Sigmoid colon (tissue), 4 donors: ENCODE results near the gene FAM161A.

DNA sequence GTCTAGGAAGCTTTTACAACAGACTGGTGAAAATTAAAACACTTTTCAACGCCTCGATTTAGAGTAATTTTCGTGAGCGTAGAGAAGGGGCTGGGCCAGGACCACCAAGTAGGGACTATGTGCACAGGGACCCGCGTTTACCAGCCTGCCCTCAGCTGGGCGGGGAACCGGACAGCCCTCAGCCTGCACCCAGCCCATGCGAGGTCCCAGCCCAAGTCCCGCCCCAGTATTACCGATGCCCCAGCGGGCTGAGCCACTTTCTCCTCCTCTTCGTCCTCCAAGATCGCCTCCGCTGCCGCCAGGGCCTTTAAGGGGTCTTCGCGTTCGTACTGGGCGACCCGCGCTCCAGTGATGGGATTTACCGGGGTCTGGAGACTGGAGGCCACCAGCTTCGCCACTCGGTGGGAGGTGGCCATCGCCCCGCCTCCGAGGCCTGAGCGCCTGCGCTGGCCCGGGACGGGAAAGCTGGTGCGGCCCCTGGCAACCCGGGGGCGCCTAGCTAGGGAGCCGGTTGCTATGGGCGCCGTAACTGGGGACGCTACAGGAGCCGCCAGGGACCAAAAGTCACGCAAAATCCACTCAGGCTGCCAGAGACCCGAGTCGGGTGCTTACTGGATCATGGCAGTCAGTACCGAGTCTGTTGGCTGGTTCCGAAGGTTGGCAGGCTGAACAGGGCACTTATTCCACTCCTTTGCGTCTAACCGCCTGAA, at the start of gene FAM161A:
TSS of gene FAM161A (minus strand) at position 435 of the 710 bp plus-strand sequence.
- PRO-cap: no peak
- RAMPAGE, long total RNA, 4 experiments: start-site peak on the minus strand in 3 of 4 experiments, centred at positions 418 to 451 of the sequence, 27 to 34 reads per replicate

GRCh38 chr2:62053073-62053659, 142.7 kb upstream of the B3GNT2 start:
- PRO-cap: no peak
- RAMPAGE, long total RNA, 4 experiments: no peak in any of the 4 experiments

DNA sequence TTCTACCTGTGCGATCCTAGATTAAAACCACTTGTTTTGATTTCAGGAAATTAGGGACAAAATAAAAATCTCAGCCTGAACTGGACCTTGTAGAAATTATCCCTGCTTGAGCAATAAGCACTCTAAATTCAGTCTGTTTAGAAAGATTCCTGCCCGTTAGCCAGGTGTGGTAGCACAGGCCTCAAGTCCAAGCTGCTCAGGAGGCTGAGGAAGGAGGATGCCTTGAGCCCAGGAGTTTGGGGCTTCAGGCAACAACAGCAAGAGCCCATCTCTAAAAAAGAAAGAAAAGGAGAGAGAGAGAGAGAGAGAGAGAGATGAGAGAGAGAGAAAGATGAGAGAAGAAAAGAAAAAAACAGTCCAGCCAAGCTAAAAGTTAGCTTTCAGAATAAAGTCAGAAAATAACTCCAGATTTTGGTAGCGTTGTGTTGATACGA, 57.1 kb upstream of the B3GNT2 start:
- PRO-cap: no peak
- RAMPAGE, long total RNA, 4 experiments: no peak in any of the 4 experiments

GRCh38 chr2:62195119-62195582, 764 bp upstream of the B3GNT2 start:
- PRO-cap: no peak
- RAMPAGE, long total RNA, 4 experiments: no peak in any of the 4 experiments

DNA sequence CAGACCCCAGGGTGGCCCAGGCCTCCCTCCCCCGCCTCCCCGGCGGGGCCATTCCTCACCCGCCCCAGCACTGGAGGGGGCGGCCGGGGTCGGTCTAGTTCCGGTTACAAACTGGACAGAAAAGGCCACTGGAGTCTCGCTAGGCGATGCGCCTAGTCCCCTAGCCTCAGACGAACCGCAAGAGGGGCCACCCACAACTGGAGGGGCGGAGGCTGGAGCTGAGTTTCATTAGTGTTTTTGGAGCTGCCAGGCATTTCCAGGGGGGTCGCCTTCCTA, 394 bp upstream of the B3GNT2 start:
- PRO-cap: no peak
- RAMPAGE, long total RNA, 4 experiments: no peak in any of the 4 experiments

- PRO-cap: no peak
- RAMPAGE, long total RNA, 4 experiments: no peak in any of the 4 experiments
Measured at GRCh38 chr2:62305548-62305989, 109.7 kb downstream of the B3GNT2 start.

- PRO-cap: no peak
- RAMPAGE, long total RNA, 4 experiments: no peak in any of the 4 experiments
Measured at GRCh38 chr2:62306605-62307658, 111.0 kb downstream of the B3GNT2 start.

DNA sequence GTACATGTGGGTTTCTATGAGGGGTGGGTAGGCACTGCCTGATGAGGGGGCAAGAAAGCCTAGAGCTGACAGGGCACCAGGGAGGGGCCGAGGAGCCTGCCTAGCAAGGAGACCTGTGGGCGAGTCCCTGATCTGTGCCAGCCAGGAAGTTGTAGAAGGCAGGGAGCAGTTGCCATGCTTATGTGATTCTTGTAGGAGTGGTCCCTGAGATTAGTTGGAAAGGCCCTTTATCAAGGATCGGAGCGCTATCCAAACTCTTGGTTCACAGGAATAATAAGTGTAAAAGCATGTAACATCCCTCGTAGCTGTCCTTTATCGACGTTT, 111.8 kb downstream of the B3GNT2 start:
- PRO-cap: no peak
- RAMPAGE, long total RNA, 4 experiments: no peak in any of the 4 experiments

GRCh38 chr2:62443495-62443977, 62.5 kb downstream of the TMEM17 start:
- PRO-cap: no peak
- RAMPAGE, long total RNA, 4 experiments: no peak in any of the 4 experiments

- PRO-cap: no peak
- RAMPAGE, long total RNA, 4 experiments: no peak in any of the 4 experiments
Measured at GRCh38 chr2:62456723-62458001, 48.8 kb downstream of the TMEM17 start.

- PRO-cap: no peak
- RAMPAGE, long total RNA, 4 experiments: no peak in any of the 4 experiments
Measured at GRCh38 chr2:62491882-62492372, 14.1 kb downstream of the TMEM17 start.

DNA sequence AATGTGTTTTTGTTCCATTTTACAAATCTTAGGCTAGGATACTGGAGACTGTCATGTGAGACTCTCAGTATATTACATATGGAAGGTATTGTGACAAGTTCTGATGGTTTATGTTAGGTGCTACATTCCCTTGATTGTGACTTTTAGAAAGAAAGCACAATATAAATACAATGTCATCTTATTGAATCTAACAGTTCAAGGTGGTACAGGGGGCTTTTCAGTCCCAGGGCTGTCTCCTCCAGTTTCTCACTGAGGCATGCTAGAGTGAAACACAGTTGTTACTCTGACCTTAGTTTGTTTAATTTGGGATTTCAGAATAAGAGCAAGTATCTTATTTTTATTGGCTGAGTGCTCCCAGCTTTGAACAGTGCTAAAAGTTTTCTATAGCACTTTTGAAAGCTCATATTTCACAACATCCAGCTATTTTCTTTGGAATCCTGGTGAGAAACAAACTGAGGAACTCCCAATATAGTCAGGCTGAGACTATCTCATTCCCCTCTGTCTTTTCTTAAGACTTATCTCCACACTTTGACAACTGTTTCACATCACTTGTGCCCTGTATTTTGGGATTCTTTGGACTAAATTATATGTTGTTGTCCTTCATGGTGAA, 41.2 kb upstream of the EHBP1 start:
- PRO-cap: no peak
- RAMPAGE, long total RNA, 4 experiments: no peak in any of the 4 experiments

DNA sequence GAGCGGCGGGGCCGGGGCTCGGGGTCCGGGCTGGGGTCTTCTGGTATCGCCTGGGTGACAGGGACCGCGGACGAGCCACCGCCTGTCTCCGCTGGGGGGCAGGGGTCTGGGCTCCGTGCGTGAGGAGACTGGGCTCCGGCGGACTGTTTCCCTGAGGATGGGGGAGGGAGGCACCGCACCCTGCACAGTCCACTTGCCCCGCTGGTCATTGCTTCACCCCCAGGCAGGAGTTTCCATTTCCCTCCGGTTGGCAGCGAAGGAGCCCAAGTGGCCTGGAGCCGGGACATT, 509 bp downstream of the EHBP1 start:
- PRO-cap: no peak
- RAMPAGE, long total RNA, 4 experiments: no peak in any of the 4 experiments

GRCh38 chr2:62706366-62706533, 737 bp downstream of the EHBP1 start:
- PRO-cap: no peak
- RAMPAGE, long total RNA, 4 experiments: no peak in any of the 4 experiments

DNA sequence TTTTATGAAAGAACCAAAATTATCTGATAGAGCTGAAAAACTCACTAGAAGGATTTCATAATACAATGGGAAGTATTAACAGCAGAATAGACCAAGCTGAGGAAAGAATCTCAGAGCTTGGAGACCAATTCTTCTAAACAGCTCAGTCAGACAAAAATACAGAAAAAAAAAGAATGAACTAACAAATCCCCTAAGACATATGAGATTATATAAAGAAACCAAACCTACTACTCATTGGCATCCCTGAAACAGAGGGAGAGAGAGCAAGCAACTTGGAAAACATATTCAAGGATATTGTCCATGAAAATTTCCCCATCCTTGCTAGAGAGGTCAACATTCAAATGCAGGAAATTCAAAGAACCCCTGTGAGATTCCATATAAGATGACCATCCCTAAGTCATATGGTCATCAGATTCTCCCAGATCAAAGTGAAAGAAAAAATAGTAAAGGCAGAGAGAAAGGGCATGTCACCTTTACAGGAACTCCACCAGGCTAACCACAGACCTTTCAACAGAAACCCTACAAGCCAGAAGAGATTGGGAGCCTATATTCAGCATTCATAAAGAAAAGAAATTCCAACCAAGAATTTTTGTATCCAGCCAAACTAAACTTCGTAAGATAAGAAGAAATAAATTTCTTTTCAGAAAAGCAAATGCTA, 170.4 kb downstream of the EHBP1 start:
- PRO-cap: no peak
- RAMPAGE, long total RNA, 4 experiments: no peak in any of the 4 experiments

DNA sequence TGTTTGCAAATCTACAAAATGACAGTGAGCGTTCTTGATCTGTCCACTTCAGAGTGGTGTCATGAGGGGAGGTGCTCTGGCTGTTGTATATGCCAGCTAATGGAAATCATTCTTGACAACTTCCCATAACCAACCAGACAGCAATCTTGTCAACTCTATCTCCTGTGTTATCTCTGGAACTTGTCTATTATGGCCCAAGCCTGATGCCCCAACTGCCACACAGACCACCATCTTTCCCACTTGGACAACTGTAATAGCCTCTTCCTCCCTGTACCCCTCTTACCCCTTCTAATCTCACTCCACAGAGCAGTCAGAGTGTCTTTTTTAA, 120.5 kb upstream of the UGP2 start:
- PRO-cap: no peak
- RAMPAGE, long total RNA, 4 experiments: no peak in any of the 4 experiments

DNA sequence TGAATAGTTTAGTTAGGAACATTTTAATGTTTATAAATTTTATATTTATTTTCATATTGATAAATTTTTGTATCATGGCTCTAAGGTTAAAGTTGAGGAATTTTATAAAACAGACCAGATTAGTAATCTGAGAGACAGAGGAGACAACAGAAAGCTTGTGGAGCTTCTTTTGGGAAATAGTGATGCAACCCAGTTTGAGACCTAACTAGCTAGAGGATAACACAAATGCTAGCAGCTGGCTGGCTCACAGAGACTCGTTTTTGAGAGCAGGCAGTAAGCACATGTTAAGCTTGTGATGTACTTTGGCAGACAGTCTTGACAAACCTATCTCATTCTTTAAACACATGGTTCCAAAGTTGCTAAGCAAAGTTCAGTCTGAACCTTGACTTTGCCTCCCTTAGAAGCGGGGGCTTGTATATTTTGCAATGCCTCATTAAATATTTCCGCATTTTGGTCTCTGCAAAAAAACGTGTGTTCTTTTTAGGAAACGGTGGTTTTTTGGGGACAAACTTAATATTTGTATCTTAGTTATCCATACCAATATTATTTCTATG, 21.4 kb upstream of the UGP2 start:
- PRO-cap: no peak
- RAMPAGE, long total RNA, 4 experiments: no peak in any of the 4 experiments

- PRO-cap: no peak
- RAMPAGE, long total RNA, 4 experiments: no peak in any of the 4 experiments
Measured at GRCh38 chr2:63918469-63919449, 77.1 kb downstream of the UGP2 start.

GRCh38 chr2:63989225-63989857, 29.9 kb downstream of the VPS54 start:
- PRO-cap: no peak
- RAMPAGE, long total RNA, 4 experiments: no peak in any of the 4 experiments

DNA sequence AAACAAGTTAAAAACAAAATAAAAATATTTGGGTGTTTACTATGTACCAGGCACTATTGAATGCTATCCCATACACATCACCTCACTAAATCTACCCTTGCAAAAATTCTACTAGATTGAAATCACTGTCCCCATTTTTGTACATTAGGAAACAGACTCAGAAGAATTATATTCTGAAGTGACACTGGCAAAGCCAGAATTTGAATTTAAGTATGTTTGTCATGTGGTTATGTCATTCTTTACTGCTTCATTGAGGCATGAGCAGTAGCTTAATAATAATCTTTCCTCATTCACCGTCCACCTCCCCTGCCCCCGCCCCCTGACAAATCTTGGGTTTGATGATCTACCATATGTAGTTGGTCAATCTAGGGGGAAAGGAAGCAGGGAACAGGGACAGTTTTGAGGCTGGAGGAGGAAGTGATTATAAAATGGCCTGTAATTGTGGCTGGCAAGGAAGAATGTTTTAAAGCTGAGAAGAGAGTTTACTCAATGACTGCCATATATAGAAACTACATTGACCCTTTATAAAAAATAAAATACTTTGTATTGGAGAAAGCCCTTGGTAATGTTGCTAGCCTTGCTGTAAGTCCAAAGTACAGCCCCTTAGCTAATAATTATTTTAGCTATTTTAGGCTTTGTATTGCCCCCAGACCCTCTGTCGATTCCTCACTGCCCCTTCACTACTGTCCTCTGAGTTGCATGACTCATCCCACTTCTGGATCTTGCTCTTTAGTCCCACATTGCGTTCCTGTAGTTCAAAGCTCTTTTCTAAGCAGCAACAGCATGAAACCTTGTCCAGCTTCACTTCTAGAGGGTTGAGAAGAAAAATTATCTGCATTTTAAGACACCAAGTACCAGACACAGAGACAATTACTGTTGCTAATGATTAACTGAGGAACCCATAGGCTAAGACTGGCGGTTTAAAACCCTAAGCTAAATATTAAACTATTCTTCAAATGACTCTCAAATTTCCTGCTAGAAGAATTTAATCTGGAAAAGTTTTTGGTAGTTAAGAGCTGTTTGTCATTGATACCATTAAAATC, 38.4 kb downstream of the PELI1 start:
- PRO-cap: no peak
- RAMPAGE, long total RNA, 4 experiments: no peak in any of the 4 experiments